Left common carotid artery plus branches (tissue), 1 donor: ENCODE measurements around the gene BCKDHB.

- PRO-cap: no peak
These were observed 730 bp upstream of the EEF1A1 start for GRCh38 chr6:73521444-73522080.

DNA sequence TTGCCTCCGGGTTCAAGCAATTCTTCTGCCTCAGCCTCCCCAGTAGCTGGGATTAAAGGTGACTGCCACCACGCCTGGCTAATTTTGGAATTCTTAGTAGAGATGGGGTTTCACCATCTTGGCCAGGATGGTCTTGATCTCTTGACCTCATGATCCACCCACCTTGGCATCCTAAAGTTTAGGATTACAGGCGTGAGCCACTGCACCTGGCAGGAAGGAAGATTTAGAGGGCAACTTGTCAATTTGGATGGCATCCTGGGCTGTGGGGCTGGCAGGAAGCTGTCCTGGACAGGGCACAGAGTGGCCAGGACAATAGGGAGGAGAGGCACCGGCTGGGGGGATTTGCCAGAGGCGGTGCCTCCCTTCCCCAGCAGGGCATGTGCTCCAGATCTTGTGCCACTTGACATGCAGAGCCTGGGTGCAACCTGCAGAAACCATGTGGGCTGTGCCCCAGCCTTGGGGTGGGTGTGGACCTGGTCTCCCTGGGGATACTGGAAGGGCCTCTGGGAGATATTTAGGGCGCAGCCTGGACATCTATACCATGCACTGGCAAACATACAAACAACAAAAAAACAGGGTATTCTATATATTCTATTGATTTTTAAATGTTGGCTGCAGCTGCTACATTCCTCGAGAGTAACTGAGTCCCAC, 58.5 kb upstream of the EEF1A1 start:
- PRO-cap: no peak

DNA sequence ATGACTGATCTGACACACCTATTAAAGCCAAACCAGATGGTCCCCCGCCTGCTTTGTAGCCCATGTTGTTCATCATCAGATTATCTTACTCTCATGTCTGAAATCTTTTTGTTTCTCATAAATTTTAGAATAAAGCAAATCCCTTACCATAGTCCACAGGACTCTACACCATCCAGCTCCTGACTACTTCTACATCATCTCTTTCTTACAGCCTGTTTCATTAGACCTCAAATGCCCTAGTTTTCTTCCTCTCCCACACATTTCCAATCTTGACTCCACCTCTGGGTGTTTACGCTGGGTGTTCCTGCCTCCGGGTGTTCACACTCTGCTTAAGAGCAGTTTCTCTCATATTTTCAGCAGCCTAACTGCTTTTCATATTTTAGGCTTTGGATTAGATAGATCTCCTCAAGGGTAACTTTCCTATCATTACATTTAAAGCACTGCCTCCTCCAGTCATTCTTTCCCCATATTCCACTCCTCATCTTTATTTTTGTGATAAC, 399.6 kb downstream of the COL12A1 start:
- PRO-cap: no peak

DNA sequence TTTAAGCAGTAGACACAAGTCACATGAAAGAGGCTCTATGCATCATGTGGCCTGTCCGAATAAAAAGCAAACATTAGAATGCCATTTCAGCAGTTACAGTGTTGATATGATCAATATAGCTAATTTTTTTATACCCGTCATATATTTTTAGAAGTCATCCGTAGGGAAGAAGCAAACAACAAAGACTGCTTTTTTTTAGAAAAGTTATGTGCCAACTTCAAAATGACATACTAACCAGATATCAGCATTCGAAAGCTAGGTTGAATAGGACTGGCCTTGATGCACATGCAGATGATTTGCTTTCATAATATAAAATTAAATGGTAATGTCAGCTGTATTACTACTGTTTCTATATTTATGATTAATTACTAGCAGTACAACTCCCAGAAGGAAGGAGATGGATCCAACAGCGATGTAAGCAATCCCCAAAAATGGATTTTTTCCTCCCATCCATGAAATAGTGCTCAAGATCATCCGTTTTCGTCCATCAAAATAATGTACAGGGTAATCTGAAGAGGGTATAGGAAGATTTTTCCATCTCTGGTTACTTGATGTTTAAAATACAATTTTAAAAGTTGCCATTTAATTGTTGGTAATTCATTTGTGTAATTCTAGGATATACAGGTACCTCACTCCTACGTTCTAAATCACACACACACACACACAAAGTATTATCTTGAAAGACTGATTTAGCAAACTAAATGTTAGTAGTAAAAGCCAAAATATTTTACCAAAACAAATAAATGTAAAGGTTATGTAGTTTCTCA, 12.4 kb upstream of the COX7A2 start:
- PRO-cap: no peak

GRCh38 chr6:75268083-75268455, 16.5 kb downstream of the TMEM30A start:
- PRO-cap: no peak

DNA sequence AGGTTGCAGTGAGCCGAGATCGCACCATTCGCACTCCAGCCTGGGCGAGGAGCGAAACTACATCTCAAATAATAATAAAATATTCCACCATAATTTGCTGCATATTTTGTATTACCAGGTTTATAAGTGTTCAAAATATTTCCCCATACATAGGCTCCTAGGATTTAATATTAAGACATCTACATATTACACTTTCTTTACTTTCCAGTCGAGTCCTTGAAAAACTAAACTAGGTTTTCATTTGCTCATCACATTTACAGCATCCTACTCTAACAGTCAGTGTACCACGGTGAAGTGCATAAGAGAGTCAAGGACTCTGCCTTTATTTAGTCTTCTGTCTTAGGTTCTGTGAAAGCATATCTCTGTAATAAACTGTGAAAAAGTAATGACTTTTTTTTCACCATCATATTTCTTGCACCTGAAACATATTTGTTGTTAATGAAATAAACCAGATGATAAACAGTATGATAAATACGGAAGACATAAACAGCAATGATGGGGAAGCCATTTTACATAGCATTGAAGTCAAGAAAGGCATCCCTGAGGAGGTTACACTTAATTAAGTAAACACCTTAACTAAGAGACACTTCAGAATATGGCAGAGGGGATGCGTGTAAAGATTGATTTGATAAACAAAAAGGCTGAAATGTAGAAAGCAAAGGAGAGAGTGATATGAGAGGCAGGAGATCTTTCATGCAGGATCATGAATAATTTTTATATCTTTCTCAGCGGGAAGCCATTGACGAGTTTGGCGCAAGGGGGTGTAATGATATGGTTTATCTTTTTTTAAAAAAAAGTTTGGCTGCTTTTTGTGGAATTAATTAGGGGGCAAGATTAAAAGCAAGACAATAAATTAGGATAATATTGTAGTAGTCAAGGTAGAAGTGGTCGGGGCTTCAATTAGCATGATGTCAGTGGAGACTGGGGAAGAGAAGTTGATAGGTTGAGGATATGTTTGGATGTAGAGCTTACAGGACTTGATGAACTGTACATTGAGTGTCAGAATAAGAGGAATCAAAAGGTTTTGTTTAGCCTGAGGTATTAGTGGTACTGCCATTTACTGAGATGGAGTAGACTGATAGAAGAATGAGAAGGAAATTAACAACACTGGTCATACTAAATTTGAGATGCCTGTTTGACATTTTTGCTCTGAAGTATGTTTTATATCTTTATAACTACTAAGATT, 3.7 kb downstream of the SENP6 start:
- PRO-cap: no peak

- PRO-cap: no peak
These were observed 6.4 kb downstream of the SENP6 start for GRCh38 chr6:75607881-75608650.

GRCh38 chr6:76441734-76442405, 369.4 kb upstream of the IMPG1 start:
- PRO-cap: no peak

GRCh38 chr6:76776955-76777532, 686.2 kb downstream of the HTR1B start:
- PRO-cap: no peak

- PRO-cap: no peak
These were observed 2.6 kb upstream of the MEI4 start for GRCh38 chr6:77649991-77650797.

- PRO-cap: no peak
These were observed 184.2 kb downstream of the MEI4 start for GRCh38 chr6:77836945-77837597.

- PRO-cap: no peak
These were observed 80.6 kb downstream of the PHIP start for GRCh38 chr6:78997322-78997945.

DNA sequence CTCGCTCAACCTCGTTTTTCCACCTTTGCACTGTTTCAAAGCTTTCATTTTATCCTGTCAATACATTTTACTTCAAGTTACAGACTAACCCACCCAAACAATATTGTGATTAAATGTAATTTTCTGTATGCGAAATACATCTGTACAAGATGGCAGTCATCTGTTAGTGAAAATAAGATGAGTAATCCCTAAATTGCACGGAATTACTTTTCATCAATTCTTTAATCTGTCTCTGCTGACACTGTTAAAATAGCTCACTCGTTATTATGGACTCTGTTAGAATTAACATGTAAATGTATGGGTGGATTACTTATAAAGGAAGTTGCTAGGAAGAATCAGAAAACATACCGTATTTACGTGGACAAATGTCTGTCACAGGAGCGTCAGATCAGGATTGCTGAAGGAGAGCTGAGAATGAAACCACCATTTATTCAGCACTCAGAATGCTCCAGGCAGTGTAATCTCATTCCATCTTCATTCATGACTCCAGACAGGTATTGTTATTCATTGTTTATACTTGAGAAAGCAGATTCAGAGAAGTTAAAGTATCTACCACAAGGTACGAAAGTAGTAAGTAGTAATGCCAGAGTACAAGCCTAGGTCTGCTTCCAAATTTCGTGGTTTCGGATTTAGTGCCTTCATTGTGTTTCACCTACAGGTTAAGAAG, 1.3 kb upstream of the LCA5 start:
- PRO-cap: no peak

- PRO-cap: no peak
These were observed 34.1 kb upstream of the SH3BGRL2 start for GRCh38 chr6:79596854-79597519.

- PRO-cap: no peak
These were observed 490 bp downstream of the SH3BGRL2 start for GRCh38 chr6:79631383-79632254.

DNA sequence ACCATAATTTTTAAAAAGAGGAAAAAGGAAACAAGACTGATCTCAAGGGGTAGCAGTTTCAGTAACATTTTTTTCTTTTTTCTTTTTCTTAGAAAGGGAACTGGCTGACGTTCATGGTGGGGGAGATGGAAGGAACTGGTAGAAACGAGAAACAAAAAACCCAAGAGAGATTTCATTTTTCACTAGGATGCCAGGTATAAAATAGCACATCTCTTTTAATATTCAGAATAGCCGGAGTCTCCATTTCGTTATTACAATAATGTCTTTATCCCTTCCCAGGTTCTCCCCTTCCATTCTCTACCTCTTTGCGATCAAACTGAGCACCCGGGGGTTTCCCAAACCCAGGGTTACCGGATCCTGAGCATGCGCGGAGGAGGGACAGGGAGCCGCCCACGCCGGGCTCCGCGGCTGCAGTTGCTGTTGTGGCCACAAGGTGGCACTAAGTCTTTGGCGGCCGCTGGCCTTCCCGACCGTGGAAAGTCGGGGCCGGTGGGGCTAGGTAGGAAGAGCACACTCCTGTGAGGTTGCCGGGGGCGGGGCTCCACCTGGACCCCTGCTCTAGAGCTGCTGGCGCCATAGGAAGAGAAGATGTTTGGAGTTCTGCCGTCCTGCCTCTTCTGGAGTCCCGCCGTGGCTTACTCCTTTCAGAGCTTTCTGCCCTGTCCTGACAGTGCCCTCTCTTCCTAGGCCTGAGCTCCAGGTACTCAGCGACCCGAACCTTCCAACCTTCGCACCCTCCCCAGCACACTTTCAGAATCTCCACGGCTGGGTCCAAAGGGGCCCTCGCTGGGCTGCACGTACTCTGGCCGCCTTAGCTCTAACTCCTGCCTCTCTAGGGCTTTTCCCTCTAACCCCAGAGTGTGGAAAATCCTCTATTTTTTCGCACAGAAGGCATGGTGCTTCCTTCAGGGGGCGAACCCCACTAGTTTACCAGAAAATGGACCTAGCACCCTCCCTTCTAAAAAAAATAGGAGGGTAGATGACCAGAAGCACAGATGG, 146.9 kb downstream of the SH3BGRL2 start:
- PRO-cap: no peak

DNA sequence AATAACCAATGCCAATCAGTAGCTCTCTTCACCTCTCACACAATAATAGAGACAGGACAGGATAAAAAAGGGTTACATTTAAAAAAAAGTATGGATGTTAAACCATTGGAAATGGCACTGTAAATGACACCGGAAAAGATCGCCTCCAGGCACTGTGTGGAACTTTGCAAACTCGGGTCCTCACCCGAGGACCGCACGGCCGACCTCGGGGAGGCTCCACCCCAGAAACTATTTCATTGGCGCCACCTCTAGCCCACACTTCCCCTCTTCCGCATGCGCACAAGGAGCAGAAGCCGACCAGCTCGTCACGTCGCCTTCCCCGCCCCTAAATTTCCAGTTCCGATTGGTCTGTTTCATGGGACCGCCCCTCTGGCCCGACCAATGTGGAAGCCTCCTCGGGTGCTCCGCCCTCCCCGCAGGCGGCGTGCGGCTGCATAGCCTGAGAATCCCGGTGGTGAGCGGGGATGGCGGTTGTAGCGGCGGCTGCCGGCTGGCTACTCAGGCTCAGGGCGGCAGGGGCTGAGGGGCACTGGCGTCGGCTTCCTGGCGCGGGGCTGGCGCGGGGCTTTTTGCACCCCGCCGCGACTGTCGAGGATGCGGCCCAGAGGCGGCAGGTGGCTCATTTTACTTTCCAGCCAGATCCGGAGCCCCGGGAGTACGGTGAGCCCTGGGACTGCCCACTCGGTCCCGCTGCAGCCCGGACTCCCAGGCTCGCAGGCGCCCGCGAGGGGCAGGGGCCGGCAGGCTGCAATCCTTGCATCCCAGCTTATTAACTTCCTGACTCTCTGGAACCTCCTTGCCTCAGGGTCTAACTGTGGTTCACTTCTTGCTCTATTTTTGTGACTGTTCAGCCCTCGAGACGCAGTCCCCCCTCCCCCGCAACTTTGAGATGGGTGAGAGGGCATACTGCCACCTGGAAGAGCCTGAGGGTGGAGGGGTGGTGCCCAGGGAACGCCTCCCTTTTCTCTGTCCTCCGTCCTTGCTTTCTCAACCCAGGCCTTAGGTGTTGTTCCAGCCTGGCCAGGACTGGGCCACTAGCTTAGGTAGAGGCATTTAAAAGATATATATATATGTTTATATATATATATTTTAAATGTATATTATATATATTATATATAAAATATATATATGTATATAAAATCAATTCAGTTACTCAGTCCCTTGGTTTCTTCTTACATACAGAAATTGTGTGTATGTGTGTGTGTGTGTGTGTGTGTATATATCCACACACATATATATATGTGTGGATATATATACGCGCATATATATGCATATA, at the start of gene BCKDHB:
Gene BCKDHB, plus strand, starts transcription at position 442 of the 1,276 bp plus-strand sequence.
- PRO-cap: bidirectional peak, plus-strand start at position 442 of the sequence, minus-strand start at position 197 of the sequence

GRCh38 chr6:80389614-80390085, 283.2 kb downstream of the BCKDHB start:
- PRO-cap: no peak

DNA sequence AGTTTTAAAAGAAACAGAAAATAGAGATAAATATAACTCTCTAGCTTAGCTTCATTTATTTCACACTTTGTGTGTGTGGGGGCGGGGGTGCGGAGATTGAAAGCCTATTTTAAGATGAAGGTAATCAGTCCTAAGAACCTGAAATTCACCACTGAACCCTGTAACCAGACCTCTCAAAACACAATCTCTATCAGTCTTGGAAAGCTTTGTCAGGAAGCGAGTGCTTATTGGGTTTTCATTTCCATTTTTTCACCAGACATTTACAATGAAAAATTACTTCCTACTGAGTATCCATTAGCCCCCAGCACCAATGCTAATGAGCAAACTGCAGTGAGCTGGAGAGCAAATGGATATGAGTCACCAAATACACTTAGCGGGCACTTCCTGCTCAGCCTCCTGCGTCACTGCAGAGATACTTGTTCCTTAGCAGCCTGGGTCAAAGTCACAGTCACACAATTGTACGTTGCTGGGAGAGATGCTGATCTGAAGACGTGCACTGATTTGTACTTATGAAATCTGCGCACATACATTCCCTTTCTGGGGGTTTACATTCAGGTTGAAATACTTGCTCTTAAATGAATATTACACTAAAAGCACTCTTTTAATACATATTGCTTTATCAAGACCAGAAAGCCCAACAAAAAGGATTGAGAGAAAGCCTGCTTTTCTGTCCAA, 532.2 kb downstream of the BCKDHB start:
- PRO-cap: no peak

DNA sequence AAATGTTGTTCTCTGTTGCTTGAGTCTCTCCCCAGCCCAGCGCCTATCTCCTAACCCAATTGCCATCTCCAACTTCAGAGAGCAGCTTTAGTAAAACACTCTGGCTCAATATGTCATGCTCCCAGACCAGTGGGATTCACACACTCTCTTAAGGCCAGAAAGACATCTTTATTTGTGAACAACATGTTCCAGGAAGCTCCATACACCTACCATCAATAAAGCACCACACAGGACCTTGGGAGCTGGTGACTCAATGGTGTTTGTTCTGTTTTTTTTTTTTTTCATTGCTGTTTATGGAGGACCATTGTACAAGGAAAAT, 36.2 kb upstream of the TENT5A start:
- PRO-cap: no peak